Gastrocnemius medialis (tissue), 3 donors: ENCODE measurements around a stretch of chr5.

GRCh38 chr5:91366828-91367129, 16.3 kb downstream of the ARRDC3 start:
- PRO-cap: no peak
- RAMPAGE, long total RNA, 3 experiments: no peak in any of the 3 experiments

- PRO-cap: no peak
- RAMPAGE, long total RNA, 3 experiments: no peak in any of the 3 experiments
Measured at GRCh38 chr5:93213198-93213653, 369.8 kb upstream of the NR2F1 start.

DNA sequence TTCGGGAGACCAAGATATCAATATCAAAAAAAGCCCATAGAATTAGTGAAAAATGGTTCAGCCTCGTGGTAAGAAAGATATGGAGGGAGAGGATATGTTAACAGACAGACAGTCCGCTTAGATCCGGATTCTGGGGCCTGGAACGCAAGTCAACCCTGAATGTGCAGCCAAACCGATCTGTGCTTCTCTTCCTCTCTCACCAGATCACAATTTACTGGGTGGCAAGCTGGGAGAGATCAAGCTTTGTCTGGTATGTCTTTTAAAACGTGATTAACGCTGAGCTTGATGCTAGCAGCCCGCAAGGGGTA, 5.0 kb upstream of the NR2F1 start:
- PRO-cap: no peak
- RAMPAGE, long total RNA, 3 experiments: no peak in any of the 3 experiments

- PRO-cap: no peak
- RAMPAGE, long total RNA, 3 experiments: no peak in any of the 3 experiments
Measured at GRCh38 chr5:93579401-93580401, 3.3 kb upstream of the NR2F1 start.

DNA sequence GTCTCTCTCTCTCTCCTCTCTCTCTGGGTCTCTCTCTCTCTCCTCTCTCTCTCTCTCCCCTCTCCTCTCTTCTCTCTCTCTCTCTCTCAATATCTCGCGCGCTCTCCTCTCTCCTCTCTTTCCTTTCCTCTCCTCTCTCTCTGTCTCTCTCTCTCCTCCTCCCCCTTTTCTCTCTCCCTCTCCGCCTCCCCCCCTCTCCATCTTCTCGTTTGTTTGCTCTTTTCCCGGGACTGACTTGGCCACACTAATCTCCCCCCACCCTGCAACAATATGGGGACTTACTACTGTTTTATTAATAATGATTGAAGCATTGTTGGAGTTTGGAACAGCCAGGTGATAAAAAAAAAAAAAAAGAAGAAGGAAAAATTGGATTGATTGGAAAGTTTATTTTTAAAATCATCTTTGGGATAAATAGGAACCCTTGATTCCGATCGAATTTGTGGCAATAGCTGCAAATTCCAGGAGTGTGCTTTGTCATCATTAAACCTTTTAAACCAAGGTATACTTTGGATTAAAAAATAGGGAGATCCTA, 1.0 kb upstream of the NR2F1 start:
- PRO-cap: no peak
- RAMPAGE, long total RNA, 3 experiments: no peak in any of the 3 experiments

DNA sequence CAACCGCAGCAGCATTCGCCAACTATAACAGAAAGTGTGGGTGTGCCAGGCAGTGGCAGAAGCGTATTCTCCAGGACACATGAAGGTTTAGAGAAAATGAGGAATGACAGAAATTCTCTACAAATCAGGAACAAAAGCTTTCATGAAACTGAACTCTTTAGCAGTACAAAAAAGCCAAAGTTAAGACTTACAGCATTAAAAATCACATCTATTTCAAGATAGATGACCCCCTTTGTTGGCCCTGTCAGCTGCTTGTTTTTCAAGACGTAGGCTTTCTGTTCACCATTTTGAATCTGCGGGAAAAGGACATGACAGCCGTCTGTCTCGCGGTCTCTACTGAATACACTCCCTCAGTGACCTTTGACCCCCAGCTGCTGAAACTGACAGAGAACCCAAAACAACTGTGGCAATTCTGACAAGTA, 252.2 kb downstream of the SLF1 start:
- PRO-cap: no peak
- RAMPAGE, long total RNA, 3 experiments: no peak in any of the 3 experiments

DNA sequence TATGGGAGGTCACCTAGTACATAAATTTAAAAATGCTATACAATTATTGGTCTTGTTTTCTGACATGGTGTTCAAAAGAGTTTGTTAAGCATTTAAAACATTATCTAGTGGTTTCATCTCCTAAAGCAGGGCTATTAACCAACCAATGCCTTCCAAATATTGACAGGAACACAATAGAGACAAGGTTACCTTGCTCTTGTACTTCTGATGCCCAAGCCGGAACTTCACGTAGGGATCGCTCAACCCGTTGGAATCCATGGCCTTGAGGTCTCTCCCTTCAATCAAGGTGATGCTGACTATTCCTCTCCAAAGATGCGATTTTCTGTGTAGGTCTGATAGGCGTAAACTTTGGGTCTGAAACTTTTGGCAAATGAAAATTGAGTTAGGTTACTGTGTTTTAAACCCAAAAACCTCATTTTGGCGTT, 294.2 kb downstream of the SLF1 start:
- PRO-cap: no peak
- RAMPAGE, long total RNA, 3 experiments: no peak in any of the 3 experiments

- PRO-cap: no peak
- RAMPAGE, long total RNA, 3 experiments: no peak in any of the 3 experiments
Measured at GRCh38 chr5:95711487-95712257, 19.5 kb upstream of the RHOBTB3 start.

GRCh38 chr5:95727172-95727578, 4.0 kb upstream of the RHOBTB3 start:
- PRO-cap: no peak
- RAMPAGE, long total RNA, 3 experiments: no peak in any of the 3 experiments

GRCh38 chr5:95759458-95760039, 28.4 kb downstream of the RHOBTB3 start:
- PRO-cap: no peak
- RAMPAGE, long total RNA, 3 experiments: no peak in any of the 3 experiments

- PRO-cap: bidirectional peak, plus-strand start at chr5:95824677, minus-strand start at chr5:95824262
- RAMPAGE, long total RNA, 3 experiments: no peak in any of the 3 experiments
Measured at GRCh38 chr5:95824582-95824741, 1.9 kb upstream of the GLRX start.

- PRO-cap: unidirectional peak, minus-strand start at chr5:95847129
- RAMPAGE, long total RNA, 3 experiments: no peak in any of the 3 experiments
Measured at GRCh38 chr5:95847012-95847244, 24.4 kb upstream of the GLRX start.

GRCh38 chr5:95887920-95889158, 65.8 kb upstream of the GLRX start:
- PRO-cap: no peak
- RAMPAGE, long total RNA, 3 experiments: no peak in any of the 3 experiments

DNA sequence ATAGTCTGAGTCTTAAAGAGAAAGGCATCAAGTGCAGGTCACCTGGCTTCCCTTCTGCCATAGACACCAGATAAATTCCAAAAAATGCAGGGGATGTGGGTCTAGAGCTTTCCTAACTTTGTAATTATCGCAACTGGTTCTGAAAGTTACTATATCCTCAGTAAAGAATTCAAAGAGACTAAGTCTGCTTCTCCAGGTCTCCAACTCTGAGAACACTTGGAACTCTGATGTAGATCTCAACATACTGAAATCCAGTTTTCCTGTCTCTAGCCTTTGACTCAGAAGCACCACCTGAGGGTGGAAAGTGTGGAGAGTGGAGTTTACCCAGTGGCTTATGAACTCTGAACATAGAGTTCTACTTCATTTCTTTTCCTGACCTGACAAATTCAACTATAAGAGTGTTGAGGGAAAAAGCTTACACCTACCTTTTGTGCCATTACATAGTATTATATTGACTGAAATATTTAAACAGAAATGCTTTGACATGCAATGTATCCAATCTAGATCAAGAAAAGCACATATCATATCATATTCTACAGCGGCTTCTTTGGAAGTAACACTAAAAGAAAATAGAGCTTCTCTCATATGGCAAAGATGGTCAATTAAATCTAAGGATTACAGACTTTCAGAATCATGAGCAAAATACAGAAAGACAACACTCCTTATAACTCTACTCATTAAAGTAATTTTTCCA, 64.9 kb downstream of the ELL2 start:
- PRO-cap: no peak
- RAMPAGE, long total RNA, 3 experiments: no peak in any of the 3 experiments

DNA sequence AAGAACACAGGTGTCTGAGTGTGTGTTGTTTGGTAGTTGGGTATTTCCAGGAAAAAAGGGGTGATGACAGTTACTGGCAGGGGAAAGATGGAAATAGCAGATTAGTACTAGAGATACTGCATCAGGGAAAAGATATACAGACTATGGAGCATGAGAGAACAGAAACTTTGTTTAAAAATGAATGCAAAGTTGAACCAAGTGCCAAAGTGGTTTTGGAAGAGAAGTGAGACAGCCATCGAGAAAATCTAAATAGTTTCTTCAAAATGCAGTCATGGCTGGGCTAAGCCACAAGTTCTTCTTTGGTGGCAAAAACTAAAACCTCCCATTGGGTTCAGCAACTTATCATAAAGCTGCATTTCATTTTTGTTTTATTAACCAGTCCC, 33.6 kb downstream of the ELL2 start:
- PRO-cap: no peak
- RAMPAGE, long total RNA, 3 experiments: no peak in any of the 3 experiments

GRCh38 chr5:96125205-96126097, 163.8 kb upstream of the ELL2 start:
- PRO-cap: no peak
- RAMPAGE, long total RNA, 3 experiments: no peak in any of the 3 experiments

- PRO-cap: no peak
- RAMPAGE, long total RNA, 3 experiments: no peak in any of the 3 experiments
Measured at GRCh38 chr5:96256741-96257317, 176.2 kb downstream of the PCSK1 start.

DNA sequence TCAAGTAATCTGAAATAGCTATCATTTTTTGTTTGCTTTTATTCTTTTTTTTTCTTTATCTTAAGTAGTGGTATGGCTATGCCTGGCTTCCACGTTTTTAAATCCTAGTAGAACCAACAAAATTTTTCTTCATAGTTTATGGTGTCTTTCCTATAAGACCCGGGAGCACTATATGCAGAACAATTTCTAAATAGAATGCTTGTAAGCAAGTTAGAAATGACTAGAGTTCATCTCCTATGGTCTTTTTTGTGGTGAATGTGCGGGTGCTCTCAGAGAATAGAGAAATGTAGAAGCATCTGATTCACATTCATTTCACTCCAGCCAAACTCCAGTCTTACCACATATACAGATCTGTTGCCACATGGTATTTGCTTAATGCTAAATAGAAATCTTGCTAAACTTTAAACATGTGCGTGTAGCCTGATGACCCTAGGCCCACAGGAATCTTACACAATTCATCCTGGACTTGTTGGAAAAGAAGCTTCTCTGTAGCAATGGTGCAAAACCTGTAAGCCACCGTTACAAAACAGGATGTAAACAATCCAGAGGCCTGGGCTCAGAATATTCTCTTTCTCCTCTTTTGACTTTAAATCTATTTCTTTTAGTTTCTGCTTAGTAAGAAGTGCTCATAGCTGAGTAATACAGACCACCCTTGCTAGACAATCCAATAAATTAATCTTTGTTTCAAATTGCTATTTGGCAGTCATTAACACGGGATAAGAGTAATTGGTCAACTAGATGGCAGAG, 135.2 kb downstream of the PCSK1 start:
- PRO-cap: no peak
- RAMPAGE, long total RNA, 3 experiments: no peak in any of the 3 experiments

DNA sequence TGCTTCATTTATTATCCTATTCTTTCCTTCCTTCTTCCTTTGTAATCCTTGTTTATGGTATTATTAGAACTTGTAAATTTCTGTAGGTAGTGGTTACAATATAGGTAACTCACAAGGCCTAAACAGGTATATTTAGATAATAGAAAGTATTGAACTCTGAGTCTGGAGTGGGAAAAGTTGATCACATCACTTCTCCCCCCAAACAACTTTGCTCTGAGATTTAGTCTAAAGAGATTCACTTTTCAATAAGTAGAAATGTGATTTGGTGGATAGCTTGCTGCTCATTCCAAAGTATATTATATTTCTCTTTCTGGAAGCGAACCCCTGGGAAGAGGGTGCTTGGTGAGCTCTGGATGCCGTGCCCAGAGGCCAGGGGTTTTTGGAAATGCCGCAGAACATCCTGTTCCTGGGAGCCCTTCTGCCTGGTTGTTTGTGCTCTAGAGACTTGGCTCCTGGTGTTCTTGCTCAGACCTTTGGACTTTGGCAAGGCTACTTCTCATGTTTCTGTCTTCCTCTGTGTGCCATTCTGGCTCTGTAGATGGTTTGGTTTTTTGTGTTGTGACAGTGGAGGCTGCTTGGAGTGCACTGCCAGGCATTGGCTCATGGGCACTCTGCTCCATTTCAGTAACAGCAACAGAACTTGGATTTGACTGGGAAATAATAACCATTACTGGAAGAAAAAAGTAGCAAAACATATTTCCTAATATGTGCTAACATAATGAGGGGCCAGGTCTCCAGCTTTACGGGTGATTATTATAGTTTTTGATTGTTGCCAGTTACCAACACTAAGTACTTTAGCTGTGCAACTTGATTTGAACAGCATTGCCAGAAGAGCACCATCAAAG, 94.5 kb downstream of the PCSK1 start:
- PRO-cap: bidirectional peak, plus-strand start at position 564 of the sequence, minus-strand start at position 447 of the sequence
- RAMPAGE, long total RNA, 3 experiments: no peak in any of the 3 experiments

- PRO-cap: no peak
- RAMPAGE, long total RNA, 3 experiments: no peak in any of the 3 experiments
Measured at GRCh38 chr5:96715953-96716631, 53.9 kb downstream of the CAST start.